ENCODE measurements around a stretch of chr10.

- PRO-cap, 10 experiments, result peak in 1 of 10 experiments; most common plus-strand start chr10:124560670 (in 1); most common minus-strand start chr10:124560430 (in 1)
Measured at GRCh38 chr10:124560039-124561058, 98.7 kb downstream of the LHPP start.

DNA sequence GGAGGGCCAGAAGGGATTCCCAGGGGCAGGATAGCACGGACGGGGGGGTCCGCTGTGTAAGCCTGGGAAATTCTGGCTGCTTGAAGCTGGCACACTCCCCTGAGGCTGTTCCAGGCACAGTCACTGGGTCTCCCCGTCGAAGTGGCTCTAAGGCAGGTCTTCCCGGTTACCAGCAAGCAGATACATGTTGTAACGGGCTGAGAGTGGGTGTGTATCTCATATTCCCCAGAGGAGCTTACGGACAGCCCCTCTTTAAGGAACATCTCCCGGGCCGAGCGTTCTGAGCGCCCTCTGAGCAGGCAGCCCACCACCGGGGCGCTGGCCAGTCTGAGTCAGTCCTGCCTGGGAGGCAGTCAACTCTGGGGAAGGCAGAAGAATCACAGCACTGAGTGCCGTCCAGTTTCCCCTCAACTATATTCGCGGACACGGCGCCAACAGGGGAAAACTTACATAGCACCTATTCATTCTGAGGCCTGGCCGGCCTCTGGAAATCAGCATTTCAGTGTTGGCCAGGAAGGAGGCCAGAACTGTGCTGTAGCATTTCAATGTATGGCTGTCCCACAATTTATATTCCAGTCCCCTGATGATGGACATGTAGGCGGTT is 117.4 kb downstream of the LHPP start:
- PRO-cap, 10 experiments, result no peak in any of the 10 experiments

DNA sequence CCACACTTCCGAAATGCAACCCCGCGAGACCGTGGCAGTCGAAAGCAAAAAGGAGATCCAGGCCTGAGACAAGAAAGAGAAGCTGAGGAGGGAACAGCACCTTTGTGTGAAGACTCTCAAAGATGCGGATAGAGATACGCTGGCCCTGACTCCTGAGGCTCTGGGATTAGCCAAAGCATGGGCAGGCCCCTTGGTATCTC is 43.4 kb downstream of the FAM53B start:
- PRO-cap, 10 experiments, result no peak in any of the 10 experiments

DNA sequence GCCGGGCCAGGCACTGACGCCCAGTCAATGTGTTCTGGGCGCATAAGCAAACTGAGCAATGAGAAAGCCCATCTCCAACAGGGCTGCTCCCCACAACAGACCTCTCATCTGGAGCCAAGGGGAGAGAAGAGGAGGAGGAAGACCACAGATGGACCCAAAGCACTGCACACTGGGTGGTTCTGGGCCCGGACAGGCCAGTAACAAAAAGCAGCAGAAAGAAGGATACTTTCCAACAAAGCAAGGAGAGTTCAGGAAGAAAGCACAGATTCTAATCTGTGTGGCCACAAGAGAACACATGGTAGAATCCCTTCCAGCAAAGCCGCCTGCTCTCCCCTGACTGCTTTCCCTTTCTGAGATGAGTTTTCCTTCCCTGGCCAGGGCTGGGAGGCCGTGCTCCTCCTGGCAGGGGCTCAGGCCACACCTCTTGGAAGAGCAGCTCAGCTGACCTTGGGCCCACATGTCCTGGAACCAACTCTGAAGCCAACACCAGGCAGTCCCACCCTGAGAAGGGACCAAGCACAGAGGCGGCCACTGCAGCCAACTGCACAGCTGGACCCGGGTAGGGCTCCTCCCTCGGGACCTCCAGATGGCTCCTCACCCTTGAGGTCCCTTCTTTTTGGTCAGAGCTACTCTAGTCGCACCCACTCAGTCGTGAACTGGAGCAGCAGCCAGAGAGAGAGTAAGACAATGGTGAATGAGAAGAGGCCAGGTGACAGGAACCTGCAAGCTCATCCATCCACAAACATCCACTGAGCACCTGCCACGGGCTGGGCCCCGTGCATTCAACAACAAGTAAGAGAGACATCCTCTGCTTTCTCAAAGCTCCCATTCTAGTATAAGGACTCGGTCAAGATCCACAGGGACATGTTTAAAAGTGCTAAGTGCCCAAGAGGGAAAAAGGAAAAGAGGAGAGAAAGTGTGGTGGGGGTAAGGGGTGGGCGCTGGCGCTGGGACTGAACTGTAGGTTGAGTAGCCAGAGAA is 40.3 kb downstream of the FAM53B start:
- PRO-cap, 10 experiments, result peak in 10 of 10 experiments; most common plus-strand start position 458 of the sequence (in 1); most common minus-strand start position 352 of the sequence (in 8)

GRCh38 chr10:124708922-124709565 is 35.1 kb downstream of the FAM53B start:
- PRO-cap, 10 experiments, result peak in 2 of 10 experiments; most common plus-strand start chr10:124709328 (in 2)

DNA sequence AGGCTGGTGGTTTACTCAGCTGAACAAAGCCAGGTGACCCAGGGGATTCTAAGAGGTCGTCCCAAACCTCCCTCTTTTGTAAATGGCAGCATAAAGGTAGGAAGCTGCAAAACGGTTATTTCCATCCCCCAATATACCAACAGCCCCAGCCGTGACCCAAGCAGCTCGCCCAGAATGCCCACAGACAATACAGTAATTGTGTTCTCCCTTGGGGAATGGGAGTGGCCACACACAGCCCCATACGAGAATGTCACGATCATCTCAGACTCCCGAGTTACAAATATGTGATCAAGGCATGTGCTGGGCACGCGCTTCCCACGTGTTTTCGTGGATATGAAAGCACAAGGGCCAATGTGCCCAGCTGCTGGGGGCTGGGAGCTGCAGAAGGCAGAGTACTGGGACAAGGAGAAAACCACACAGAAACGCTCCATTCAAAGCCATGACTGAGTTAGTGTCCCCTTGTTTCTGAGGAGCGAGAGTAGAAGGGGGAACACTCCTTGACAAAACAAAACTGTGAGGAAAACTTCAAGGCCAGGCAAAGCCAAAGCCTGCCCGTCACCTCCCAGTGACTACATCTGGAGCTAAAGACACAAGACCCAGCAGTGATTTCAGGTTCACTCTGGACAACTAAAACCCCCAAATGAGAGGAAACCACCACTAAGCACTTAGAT is 19.5 kb downstream of the FAM53B start:
- PRO-cap, 10 experiments, result peak in 4 of 10 experiments; most common plus-strand start position 383 of the sequence (in 3); most common minus-strand start position 176 of the sequence (in 1)

DNA sequence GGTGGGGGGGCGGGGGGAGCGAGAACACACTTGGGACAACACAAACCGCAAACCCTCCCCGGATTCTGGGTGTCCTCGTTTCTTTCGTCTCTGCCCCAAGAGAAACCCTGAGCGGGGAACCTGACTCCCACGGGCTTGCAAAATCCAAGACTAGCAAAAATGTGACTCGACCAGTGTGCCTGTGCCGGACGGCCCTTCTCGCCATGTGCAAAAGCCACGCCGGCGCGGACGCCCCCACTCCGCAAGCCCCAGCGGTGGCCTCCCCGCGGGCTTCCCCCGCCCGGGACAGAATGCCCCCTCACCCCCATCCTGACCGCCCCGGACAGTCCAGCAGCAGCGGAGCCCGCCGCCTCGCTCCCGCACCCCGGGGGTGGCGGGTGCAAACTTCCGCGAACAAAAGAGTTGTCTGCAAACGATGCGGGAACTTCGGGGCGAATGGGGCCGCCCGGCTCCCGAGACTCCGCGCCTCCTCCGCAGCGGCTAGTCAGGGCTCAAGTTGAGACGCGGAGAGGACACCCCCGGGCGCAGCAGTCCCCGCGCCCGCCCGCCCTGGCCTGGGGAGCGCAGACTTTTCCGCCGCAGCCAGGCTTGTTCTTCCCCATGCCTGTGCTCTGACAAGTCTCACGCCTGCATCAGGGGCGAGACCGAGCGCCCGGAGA is 899 bp downstream of the FAM53B start:
- PRO-cap, 10 experiments, result peak in 6 of 10 experiments; most common plus-strand start position 325 of the sequence (in 3); most common minus-strand start position 613 of the sequence (in 4)

GRCh38 chr10:124892898-124893293 is 49.0 kb upstream of the ZRANB1 start:
- PRO-cap, 10 experiments, result peak in 4 of 10 experiments; most common plus-strand start chr10:124893189 (in 4); most common minus-strand start chr10:124893026 (in 2)

- PRO-cap, 10 experiments, result peak in 8 of 10 experiments; most common plus-strand start chr10:124917840 (in 6); most common minus-strand start chr10:124917752 (in 5)
Measured at GRCh38 chr10:124917619-124918181, 24.2 kb upstream of the ZRANB1 start.

DNA sequence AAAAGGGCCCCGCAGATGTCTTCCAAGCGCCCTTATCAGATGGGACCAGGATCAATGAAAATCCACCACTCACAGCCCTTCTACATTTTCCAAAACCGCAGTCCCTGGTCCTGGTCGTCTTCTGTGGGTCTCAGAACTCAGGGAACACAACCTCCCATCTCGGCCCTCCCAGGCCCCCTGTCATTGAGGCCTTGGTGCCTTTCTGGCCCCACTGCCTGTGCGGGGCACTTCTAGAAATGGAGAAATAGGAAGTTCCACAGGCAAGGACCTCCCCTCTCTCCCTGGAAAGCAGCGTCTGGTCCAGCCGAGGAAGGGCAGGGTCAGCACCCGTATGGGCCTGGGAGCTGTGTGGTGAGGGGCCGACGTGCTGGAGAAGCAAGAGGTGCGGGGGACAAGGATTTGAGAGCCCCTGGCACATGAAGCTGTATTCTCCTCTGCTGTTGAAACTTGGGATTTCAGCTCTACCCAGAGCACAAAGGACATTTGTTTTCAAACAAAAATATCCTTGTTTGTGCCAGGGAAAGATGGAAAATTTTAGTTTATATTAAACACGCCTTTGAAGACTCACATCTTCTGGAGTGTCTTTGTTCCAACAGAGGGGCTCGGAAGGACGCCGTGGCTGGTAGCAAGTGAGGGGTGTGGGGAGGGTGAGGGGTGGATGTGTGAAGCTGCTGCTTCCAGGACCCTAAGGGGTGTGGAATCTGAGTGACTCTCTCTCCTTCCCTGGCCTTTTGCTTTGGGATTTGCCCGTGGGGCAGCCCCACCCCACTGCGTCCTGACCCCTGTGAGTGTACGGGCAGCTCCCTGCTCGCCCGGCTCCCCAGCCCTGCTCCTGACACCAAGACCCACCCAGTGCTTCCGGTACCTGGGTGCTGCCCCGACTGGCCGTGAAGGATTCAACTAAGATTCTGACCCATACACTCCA is 26.7 kb downstream of the CTBP2 start:
- PRO-cap, 10 experiments, result peak in 1 of 10 experiments; most common plus-strand start position 595 of the sequence (in 1); most common minus-strand start position 442 of the sequence (in 1)

GRCh38 chr10:125015276-125016132 is 12.4 kb downstream of the CTBP2 start:
- PRO-cap, 10 experiments, result no peak in any of the 10 experiments

- PRO-cap, 10 experiments, result no peak in any of the 10 experiments
Measured at GRCh38 chr10:125054824-125055361, 27.0 kb upstream of the CTBP2 start.

- PRO-cap, 10 experiments, result no peak in any of the 10 experiments
Measured at GRCh38 chr10:125120883-125121495, 93.1 kb upstream of the CTBP2 start.

GRCh38 chr10:125160784-125161424 is 133.0 kb upstream of the CTBP2 start:
- PRO-cap, 10 experiments, result peak in 10 of 10 experiments; most common plus-strand start chr10:125161183 (in 6); most common minus-strand start chr10:125161067 (in 7)

DNA sequence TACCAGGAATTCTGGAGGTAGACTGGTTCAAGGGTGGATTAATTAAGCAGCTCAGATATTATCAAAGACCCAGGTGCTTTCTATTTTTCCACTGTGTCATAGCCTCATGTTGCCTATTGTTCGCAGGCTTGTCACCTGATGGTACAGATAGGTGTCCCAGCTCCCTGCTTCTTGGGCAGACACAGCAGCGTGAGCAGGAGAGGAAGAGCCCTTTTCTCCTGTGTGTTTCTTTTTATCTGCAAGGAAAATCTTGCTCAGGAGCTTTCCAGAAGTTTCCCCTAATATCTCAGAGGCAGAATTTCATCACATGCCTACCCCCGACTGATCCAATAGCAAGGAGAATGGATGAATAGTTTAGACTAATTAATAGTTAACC is 288.7 kb upstream of the CTBP2 start:
- PRO-cap, 10 experiments, result peak in 6 of 10 experiments; most common plus-strand start position 178 of the sequence (in 5)

DNA sequence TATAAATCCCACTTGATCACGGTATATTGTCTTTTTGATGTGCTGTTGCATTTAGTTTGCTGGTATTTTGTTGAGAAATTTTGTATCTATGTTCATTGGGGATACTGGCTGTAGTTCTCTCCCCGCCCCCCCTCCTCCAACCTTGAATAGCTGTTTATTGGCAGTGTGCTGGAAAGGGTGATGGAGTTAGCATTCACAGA is 16.5 kb downstream of the TEX36 start:
- PRO-cap, 10 experiments, result peak in 1 of 10 experiments; most common minus-strand start position 132 of the sequence (in 1)

DNA sequence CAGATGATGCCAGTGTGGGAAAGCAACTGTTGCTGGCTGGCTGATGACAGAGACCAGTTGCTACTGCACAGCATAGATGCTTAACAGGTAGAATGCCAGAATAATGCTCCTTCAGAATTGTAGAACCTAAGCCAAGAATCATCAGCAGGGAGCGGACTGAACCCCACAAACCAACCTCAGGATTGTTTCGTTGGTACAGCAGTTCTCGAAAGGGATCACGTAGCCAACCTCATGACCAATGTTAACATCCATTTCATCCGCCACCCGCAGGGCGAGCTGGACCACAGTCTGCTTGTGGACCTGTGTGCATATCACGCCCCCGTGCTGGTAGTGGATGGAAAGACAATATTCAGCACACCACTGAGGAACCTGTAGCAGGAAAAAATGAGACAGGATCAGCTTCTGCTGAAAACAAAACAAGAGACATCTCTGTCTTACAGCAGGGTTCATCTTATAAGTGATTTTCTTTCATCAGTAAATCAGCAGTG is 14.2 kb downstream of the DHX32 start:
- PRO-cap, 10 experiments, result no peak in any of the 10 experiments

DNA sequence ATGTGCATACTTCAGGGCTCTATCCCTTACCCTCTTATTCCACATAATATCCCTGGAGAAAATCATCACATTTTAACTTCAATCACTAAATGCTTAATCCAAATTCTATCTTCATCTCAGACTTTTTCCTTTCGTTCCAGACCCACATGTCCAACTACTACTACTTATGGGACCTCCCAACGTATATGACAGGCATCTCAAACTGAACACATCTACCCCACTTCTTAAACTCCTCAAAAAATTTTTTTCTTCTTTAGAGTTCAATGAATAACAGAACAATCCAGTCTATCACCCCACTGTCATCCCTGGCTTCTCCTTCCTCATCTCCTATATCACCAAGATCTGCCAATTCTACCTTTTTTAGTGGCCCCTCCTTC is 4.5 kb upstream of the FANK1 start:
- PRO-cap, 10 experiments, result no peak in any of the 10 experiments

DNA sequence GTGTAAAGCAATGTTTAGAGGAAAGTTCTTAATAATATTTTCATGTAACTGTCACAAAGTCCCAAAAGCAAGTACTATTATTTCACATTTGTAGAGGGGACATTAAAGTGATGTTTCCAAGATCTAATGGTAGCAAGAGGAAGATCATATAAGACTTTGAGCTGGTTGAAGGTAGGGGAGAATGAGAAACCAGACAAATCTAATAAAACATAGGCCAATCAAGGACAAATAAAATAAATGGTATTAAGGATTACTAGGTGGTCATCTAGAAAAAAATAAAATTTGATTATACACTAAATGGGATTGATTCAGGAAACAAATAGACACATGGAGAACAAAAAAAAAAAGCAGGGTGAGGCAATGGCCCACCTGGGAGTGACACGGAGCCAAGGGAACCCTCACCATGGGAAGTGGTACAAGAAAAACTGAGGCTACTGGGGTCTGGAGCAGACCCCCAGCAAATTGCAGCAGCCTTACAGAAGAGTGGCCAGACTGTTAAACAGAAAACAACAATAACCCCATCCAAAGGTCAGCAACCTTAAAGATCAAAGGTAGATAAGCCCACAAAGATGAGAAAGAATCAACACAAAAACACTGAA is 128.3 kb downstream of the FANK1 start:
- PRO-cap, 10 experiments, result no peak in any of the 10 experiments

DNA sequence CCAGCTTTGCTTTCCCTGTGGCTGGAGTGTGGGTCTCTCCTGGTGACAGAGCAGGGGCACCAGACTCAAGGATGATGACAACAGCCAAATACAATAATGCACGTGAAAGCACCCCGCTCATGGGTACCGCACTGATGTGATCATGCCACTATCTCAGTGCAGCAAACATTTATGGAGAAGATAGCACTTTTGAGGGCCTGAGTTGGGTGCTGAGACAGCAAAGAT is 134.8 kb upstream of the ADAM12 start:
- PRO-cap, 10 experiments, result no peak in any of the 10 experiments